ENCODE results near the genes PLXNA2 and LAMB3.

DNA sequence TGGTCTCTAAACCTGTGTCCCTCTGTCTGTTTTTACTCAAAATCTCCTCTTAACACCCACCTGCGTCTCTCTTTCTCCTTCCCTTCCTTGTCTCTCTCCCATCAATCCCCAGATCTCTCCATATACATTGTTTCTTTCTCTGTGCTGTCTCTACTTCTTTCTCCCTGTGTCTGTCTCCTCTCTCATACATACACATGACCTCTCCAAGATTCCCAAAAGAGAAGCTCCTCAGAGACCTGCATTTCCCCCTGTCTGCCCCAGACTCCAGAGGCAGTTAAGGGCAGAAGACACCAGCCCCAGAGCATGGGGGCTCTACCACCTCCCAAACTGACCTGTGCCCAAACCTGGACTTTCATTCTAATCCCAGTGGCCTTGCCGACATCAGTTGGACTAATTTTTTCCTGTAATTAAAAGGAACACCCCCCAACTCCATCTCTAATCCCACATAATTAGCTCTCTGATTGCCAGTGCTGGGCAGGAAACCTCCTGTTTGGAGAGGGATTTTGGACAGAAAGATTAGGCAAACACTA lies 85.9 kb downstream of the PLXNA2 start:
- PRO-cap, 2 experiments: no peak in any of the 2 experiments

DNA sequence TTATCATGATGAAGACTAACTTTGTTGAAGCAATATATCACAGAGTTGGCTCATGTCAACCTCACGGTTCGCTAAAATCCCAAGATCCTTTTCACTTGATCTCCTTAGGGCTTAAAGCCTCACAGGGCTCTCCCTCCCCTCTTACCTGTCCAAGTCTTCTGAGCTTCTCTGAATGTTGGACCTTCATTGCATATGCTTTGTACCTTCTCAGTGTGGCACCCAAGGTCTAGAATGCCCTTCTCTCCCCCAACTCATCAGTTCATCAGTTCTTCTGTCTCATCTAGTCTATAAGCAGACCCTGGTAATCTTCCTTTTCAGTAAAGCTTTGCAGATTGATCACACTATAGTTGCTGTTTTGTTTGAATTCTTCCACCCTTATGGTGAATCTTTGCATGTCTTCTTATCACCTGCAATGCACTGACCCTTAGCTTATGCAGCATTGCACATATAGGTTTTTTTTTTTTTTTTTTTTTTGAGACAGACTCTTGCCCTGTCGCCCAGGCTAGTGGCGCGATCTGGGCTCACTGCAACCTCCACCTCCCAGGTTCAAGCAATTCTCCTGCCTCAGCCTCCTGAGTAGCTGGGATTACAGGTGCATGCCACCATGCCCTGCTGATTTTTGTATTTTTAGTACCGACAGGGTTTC lies 37.7 kb downstream of the PLXNA2 start:
- PRO-cap, 2 experiments: no peak in any of the 2 experiments

DNA sequence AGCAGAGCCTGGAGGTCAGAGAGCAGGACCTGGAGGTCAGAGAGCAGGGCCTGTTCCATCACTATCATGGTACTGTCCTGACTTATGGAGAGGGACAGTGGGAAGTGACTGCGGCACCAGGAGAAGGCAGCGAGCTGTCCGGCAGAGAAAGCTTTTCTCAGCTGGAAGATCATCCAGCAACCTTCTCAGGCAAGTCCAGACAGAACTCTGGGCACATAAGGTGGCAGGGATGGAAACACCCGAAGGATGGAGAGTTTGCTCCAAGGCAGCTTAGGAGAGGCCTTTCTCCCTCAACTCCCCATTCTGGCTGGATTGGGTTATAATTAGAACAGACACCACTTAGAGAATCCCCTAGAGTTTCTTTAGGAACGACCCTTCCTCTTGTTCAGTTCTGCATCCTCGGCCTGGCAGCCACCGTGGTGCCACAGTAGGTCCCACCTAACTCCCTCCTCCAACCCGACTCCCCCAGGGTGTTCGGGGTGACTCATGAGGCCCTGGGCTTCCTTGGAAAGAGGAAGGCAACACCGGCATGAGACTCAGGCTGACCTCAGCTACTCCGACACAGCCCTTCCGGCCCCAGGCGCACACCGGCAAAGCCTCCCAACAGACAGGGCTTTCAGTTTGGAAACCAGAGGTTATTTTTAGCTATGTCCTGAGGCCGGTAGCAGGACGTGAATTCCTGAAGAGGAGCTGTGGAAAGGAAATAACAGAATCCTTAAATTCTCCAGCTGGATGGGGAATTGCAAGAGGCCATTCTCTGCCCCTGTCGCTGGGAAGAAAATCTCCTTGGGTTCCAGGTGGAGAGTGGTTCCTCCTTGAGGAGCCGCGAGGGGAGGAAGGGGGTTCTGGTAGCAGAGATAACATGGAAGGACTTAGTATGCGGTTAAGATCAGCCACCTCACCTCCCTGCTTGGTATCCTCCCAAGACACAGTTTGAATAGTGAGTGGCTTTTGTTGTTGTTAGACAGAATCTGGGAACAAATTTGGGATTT lies 24.6 kb downstream of the PLXNA2 start:
- PRO-cap, 2 experiments: no peak in any of the 2 experiments

DNA sequence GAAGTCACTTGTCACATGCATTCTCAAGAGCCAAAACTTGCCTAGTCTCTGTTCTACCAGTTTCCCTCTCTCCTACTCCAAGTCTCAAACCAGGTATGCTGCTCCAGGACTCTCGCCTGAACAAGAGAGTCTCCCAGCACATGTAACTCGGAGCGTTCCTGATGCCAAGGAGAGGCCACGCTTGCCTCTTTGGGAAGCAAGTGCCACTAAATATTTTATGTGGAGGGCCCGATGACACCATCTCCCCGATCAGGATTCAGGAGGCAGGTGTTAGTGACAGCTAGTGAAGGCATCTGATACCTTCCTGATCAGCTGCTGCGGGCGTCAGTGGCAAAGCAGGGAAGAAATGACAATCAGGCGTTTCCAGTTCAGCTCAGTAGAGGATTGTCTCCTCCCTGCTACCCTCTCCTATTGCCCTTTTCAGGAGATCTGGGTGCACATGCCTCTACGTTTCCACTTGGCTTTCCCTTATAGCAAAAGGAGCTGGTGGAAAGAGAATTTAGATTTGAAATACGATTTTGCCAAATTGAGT lies 21.8 kb downstream of the PLXNA2 start:
- PRO-cap, 2 experiments: no peak in any of the 2 experiments

GRCh38 chr1:208243566-208244757 lies at the start of gene PLXNA2:
PLXNA2 (minus strand) TSS chr1:208244384.
- PRO-cap, 2 experiments: peak in 2 of 2 experiments; most common plus-strand start chr1:208244534 (in 2); most common minus-strand start chr1:208244384 (in 2)

DNA sequence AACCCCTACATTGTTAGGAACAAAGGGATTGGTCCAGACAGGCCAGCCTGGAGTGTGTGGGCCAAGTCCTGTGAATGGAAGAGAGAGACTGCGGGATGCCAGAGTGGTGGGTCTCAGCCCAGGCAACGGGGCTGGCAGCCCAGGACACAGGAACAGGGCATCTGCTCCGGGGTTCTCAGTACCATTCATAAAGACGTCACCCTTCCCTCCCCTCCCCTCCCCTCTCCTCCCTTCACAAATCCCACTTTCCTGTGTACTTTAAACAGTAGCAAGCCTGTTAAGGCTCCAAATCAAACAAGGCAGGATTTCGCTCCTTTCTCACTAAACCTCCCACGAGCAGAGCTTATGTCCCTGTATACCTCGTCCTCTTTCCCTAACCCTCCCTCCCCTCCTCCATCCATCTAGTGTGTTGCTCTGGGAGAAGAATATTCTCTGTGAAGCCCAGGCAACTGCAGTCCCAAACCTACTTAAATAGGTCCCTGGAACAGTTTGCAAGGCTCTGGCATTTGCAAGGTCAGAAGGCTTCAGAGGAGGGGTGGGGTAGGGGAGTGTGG lies 4.2 kb upstream of the PLXNA2 start:
- PRO-cap, 2 experiments: no peak in any of the 2 experiments

DNA sequence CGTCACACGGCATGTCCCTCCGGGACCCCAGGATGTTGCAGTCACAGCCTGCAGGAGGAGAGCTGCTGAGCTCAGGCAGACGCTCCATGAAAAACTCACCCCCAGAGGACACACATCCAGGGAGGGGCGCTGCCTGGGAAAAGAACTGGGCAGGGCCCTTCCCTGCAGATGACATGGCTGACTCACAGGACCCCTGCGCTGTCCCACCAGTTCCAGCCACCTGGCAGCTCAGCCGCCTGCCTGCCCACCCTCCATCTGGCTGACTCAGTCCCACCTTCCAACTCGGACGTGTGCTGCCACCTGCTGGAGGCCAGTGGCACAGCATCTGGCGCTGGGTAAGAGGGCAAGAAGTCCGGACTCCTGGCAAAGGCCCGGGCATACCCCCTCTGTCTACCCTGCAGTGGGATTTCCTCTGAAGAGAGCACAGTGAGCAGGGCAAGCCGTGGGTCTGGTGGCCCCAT lies 24.7 kb downstream of the LAMB3 start:
- PRO-cap, 2 experiments: no peak in any of the 2 experiments

DNA sequence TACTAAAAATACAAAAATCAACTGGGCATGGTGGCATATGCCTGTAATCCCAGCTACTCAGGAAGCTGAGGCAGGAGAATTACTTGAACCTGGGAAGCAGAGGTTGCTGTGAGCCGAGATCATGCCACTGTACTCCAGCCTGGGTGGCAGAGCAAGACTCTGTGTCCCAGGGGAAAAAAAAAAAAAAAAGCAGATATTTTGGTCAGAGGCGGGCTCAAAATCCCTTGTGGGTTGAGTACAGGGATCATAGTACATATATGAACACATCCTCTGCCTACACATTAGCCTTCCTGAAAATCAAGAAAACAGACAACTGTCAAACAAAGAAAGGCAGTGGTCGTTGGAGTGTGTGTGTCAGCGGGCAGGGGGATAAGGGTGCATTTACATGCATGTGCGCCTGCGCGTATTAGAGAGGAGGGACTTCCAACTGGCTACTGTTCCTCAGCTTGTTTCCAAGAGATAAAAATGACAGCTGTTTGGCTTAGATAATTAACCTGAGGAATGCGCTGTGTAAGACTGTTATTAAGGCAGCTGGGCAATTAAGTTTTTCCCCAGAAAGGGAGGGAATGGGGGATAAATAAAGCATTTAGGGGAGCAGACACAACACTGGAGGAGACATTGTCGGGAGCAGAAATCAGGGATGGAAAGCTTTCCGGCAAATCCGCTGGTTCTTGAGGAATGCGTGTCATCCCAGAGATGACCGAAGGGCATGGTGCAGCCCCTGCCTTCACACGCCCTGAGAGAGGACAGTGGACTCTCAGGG lies 6.5 kb downstream of the LAMB3 start:
- PRO-cap, 2 experiments: no peak in any of the 2 experiments

DNA sequence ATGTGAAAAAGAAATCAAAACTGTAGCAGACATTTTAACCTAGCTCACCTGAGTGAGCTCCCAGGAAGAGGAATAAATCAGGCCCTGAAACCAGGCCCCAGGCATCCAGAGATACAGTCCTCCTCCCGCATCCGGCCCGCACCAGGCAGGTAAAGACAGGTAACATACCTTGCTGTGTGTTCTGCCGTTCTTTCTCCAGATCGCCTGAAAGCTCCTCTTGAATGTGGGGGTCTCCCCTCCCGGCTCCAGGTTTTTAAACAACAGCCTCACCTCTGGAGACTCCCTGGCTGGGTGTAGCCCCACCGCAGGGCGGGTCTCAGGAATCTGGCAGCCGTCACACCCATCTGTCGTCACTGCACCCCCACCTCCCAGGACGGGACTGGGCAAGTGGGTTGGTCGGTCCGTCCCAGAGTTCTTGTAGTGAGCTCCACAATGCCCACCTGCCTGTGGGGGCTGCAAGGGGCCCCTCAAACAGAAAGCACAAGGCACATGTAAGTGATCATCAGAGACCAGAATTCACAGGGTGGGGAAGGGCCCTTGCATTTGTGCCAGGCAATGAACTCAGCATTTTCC lies at the start of gene LAMB3:
TSS of gene LAMB3 (minus strand) at position 225 of the 573 bp plus-strand sequence.
- PRO-cap, 2 experiments: no peak in any of the 2 experiments

DNA sequence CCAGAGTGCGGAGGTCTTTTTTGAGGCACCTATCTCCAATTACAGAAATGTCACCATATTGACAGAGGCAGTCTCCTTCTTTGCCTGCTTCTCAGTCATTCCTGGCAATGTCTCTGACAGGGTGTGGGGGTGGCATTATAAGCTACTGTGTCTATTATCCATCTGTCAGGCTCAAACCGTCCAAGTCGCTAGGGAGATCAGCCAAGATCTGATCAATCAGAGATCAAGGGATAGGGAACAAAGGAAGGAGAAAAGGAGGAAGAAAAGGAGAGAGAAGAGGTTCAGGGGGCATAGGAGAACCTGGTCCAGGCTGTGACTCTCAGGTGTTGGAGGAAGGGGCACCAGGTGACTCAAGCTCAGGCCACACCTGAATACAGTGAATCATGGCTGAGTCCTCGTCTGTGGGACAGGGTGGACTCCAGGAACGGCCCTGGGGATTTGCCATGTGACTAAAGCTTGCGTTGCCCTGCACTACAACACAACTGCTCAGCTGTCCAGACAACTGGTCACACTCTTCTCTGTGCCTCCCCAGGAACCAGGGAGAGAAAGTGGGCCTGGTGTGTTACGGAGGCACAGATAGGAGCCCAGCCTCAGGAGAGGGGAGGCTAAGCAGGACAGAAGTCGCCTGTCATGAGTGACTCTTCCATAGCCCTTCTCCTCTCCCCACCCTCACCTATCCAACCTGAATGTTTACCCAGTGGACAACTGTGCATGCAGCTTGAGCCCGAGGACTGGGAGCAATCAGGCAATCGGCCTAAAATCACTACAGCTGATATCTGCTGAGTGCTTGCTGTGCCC lies 3.6 kb upstream of the LAMB3 start:
- PRO-cap, 2 experiments: no peak in any of the 2 experiments

DNA sequence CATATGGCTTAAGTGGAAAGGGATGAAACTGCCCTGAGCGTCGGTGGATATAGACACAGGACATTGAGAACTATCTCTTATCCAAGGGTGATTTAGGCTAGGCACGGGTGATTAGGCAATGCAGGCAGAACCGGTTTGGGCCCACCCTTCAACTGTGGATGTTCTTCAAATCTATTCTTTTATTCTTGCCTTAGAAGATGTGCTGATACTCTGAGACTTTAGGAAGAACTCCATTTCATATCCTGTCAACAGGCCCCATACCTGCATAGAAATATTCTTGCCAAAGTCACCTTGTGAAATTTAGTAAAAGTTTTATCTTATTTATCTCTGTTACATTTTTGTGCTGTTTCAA lies 17.3 kb downstream of the HSD11B1 start:
- PRO-cap, 2 experiments: no peak in any of the 2 experiments

- PRO-cap, 2 experiments: no peak in any of the 2 experiments
Measured at GRCh38 chr1:209724100-209724663, 19.5 kb downstream of the HSD11B1 start.

DNA sequence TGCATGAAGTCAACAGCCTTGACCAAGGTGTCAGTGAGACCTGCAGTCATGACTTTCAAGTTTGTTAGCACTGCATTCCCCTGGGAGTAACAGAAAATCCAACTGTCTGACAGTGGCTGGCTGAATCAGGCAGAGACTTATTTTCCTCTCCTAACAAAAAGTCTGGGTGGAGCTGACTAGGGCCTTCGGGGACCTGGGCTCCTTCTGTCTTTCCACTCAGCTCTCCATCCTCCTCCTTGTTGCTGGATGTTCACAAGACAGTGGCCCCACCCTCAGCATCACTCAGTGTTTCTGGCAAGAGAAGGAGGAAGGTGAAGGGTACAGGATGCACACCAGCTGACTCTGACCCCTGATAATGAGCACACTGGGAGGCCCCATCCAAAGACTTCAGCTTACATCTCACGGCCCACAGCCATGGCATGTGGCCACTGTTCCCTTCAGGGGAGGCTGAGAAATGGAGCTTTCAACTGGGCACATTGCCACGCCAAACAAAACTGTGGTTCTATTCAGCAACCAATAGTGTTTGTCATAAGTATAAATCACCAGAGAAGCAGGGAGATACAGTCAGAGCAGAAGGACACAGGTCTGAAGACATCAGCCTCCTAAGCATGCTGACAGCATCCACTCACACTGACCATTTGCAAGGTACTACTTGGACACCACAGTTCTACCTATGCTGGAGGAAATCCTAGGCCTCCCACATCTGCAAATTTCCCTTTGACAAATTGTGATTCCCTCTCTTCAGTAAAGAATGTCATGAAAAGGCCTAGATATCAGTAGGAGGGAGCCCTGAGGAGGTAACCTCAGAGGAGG lies 12.8 kb upstream of the TRAF3IP3 start:
- PRO-cap, 2 experiments: no peak in any of the 2 experiments

GRCh38 chr1:209825458-209826554 lies 2.0 kb upstream of the UTP25 start:
- PRO-cap, 2 experiments: no peak in any of the 2 experiments

DNA sequence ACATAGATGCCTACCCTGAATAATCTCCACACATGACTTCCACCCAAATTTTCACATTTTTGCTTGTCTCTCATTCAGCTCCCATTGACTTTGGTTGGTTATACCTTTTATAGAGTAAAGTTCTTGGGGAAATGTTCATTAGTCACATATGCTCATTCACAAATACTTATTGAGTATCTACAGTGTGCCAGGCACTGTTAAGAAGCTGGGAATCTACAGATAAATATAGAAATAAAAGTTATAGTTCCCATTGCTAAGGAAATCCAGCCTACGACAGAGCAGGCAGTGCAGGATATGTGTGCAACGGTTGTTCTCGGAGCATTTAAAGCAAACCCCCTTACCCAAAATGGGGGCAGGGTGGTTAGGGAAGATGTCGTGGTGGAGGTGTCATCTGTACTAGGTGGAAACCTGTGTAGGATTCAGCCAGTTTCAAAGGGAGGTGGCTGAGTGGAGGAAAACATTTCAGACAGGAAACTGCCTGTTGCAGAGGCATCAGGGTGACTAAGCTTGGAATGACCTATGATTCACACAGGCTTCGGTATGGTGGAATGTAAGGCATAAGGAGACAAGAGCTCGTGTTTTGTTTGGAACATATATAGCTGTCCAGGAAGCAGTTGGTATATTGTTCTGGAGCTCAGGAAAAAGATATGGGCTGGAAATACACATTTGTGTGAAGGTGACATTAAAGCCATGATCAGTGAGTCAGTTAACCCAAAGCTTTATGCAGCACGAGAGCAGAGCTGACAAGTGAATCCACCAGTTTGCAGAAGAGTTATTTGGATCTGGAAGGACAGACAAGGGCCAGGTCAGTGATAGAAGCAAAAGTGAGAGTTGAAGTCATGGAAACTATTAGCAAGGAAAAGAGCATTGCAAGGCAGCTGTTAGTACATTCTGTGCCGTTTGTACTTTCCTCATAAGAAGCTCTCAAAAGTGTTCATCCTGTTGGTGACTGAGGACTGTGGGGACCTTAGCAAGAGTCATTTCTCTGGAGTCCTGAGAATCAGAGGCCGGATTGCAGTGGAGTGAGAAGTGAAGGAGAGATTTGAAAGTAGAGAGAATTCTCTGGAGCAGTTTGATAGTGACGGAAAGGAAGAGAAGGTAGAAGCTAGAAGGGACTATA lies 12.1 kb downstream of the UTP25 start:
- PRO-cap, 2 experiments: no peak in any of the 2 experiments

- PRO-cap, 2 experiments: no peak in any of the 2 experiments
Measured at GRCh38 chr1:209873366-209874043, 45.7 kb downstream of the UTP25 start.

- PRO-cap, 2 experiments: no peak in any of the 2 experiments
Measured at GRCh38 chr1:210070017-210070216, 131.9 kb downstream of the SYT14 start.

GRCh38 chr1:210222267-210222736 lies 10.3 kb upstream of the SERTAD4 start:
- PRO-cap, 2 experiments: no peak in any of the 2 experiments

DNA sequence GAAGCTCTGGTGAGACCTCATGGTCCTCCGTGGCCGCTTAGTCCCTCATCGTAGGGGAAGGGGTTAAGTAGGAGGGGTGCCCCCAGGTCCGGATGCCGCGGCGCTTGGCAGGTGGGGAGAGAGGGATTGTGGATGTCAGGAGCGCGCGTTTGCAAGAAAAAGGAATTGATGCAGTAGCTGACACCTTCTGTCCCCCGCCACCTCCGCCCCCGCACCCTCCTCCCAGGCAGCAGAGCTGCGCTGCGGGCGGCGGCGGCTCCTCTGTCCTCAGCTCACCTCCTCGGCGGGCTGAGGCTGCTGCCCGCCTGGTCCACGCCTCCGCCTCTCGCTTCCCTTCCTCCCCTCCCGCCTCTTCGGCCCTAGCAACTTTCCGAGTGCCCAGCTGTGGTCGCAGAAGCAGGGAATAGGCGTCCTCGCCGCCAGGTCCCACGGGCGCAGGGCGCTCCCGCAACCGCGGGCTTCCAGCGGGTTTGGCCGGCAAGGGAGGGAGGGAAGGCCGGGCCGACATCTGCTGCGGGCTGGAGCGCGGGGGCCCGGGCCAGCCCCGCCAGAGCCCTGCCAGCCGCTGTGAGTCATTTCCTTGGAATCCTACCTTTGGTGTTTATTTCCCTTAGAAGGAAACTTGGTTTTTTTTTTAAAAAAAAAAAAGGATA lies 889 bp downstream of the SERTAD4 start:
- PRO-cap, 2 experiments: no peak in any of the 2 experiments

DNA sequence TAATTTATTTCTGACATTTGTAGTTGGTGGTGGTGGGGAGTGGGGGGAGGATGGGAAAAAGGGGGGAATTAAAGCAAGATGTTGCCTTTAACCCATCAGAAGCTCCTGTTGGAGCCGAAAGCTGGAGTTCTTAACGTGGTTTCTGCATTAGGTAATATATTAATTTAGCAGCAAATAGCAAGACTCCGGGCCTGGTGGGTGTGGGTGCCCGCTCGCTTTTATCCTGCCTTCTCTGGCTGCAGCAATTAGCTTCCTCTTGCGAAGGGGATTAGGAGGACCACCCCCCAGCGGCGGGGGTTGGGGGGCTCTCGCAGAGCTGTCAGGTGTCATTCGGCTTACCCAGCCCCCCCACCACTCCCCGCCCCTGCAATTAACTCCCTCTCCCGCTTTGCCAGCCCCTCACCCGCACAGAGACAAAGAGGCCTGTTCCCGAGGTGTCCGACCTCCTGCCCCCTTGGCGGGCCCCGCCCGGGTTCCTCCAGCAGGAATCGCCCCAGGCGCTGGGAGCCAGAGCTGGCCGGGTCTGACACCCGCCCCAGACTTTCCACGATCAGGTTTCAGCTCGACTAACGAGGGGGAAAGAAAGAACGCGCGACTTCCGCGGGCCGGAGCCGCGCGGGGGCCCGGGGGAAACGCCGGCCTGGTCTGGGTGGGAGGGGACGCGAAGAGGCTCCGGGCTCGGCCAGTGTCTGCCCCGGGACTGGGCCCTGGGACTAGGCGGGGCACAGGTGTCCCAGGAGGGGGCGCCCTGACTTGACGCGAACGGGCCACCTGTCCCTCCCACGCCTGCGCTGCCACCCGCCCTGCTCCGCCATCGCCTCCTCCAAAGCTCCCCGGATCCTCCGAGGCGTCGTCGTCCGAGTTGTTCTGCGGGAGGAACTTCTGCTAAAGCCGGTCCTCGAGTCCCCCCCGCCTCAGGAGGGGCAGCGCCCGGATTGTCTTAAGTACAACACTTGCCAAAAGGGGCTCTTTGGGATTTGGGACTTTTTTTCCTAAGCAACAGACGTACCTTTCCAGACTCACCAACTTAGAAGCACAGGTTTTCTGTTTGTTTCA lies 36.4 kb upstream of the HHAT start:
- PRO-cap, 2 experiments: no peak in any of the 2 experiments

Measured in cytotoxic T cell (primary cell).